ENCODE measurements around a stretch of chr5.

DNA sequence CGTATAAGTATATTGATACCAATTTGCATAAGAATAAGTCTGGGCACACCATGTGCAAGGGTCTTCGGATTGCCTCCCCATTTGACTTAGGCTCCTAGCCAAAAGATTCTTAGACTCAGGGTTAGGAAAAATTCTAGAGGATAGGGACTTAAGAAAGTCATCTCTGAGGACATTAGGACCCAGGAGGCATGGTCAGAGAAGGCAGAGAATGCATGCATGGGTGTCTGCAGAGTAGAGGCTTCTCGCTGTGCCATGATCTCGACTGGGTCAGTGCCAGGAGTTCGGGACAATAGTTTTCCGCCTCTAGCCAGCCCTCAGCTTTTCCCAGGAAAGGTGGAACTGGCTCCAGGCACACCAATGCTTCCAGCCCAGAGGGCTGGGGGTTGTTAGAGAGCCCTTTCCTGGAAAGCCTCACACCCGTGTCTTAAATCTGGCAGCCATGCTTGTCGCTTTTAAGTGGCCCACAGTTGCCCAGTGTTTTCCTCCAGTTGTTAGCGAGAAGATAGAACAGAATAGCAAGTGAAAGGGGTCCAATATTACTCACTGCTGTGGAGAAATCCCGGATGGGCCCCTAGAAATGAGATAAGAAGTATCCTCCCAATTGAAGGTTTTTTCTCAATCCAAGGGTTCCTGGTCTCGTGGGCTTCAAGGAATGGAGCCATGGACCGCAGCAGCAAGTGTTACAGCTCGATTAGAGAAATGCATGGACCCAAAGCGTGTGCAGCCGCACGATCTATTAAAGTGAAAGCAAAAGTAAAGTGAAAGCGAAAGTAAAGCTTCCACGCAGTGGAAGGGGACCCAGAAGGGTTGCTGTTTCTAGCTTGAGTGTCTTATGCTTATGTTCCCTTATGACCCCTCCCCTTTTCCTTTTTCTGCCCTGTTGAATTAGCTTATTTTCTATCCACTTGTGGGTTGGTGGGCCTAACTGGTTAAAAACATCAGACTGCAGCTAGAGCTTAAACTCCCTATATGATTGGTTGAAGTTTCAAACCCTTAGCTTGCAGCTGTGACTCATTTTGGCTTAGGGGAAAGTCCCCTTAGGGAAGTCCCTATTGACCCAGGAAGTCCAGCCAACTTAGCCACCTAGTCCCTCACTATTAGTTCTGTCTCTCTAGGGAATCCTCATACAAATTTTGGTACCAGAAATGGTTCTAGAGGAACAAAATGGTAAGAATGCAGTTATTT, 1090.2 kb upstream of the H3Y1 start:
- RAMPAGE, total RNA: no peak

DNA sequence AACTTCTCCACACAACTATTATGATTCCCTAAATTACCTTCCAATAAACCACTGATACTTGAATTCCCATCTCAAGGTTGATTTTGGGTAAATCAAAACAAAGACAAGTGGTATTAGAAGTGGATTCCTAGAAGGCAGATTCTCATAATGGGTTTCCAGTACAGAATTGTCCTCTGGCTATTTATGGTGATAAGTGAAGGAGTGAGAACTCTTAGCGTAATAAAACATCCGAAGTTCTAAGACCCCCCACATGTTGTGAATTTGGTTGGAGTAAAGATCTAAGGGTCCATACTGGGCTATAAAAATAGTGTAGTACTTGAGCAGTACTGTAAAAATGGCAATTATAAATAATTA, 627.5 kb upstream of the CDH18 start:
- RAMPAGE, total RNA: no peak

GRCh38 chr5:21058257-21058688, 1070.3 kb upstream of the CDH18 start:
- RAMPAGE, total RNA: no peak

DNA sequence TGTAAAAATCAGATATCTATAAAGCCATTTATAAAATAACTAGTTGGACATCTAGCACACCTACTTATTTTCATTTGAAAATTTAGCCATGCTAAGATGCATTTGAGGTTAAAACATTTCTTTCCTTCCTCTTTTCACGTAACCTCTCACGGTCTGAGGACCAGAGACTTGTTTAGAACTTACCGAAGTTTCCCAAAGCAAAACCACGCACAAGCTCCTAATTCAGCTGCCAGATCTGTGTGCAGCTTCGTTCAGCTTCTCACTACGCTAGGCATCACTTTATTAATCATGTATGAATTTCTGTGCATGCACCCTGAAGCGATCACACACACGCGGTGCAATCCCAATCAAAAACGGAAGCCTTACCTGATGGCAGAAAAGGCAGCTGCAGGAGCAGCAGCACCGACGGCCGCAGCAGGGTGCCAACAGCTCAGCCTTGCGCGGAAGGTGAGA, 426 bp downstream of the CDH12 start:
- RAMPAGE, total RNA: no peak

DNA sequence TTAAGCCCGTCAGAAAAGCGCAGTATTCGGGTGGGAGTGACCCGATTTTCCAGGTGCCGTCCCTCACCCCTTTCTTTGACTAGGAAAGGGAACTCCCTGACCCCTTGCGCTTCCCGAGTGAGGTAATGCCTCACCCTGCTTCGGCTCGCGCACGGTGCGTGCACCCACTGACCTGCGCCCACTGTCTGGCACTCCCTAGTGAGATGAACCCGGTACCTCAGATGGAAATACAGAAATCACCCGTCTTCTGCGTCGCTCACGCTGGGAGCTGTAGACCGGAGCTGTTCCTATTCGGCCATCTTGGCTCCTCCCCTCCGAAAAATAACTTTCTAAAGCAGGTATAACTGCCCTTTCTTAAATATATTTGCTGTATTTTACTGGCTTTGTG, 438.6 kb upstream of the CDH10 start:
- RAMPAGE, total RNA: no peak

DNA sequence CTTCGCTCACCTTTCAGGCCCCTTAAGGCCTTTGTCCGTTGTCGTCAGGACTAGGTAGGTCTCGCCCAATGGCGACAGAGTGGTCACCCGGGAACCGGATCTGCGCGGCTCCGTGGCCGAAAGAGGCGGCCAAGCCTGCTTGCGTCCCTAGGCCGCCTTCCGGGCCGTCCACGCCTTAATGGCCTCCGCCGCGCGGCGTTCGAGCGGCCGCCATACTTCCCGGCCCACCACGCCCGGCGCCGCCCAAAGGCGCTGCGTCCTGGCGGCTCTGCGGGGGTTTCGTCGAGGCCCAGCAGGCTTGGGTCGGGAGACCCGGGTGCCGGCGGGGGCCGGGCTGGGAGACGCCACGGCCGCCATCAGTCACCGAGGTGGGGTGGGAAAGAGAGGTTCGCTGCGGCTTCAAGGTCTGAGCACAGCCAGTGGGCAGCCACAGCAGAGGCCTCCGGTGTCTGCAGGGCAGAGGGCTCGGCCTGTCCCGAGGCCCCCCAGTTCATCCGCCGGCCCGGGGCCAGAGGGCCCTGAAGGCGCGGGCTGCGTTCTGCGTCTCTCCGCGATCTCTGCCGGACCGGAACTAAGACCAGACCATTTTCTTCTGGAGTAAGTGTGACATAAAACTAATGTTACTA, 545.8 kb upstream of the CDH10 start:
- RAMPAGE, total RNA: no peak

GRCh38 chr5:26009765-26010064, 1028.7 kb downstream of the CDH9 start:
- RAMPAGE, total RNA: no peak

- RAMPAGE, total RNA: no peak
Observed at GRCh38 chr5:31192385-31192698, 1.1 kb upstream of the CDH6 start.

DNA sequence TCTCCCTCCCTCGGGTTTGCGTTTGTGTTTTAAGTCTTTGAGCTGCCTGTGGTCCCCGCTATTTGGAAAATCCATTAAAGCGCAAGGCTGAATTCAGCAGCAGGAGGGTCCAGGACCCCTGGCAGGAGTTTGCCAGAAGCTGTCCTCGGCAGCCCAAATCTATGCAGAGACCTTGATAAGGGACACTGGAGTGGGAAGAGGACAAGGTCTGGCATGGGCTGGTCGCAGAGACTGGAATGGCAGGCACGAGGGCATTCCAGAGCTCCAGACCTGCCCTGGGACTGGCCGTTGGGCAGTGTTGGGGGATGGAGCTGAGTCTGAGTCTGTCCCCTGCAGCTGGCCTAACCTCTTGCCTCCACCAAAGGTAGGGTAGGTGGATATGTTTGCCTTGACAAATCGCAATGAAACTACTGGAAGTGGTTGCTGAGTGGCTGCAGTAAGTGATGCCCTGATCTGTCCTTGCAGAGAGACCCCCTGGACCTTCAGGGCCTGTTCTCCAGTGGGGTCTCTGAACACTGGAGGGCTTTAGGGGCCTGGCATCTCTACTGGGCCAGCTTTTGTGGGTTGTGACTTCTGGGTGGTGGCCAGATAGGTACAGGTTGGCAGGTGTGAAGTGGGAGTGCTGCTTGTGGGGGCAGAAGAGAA, 1.3 kb downstream of the PDZD2 start:
- RAMPAGE, total RNA: no peak

DNA sequence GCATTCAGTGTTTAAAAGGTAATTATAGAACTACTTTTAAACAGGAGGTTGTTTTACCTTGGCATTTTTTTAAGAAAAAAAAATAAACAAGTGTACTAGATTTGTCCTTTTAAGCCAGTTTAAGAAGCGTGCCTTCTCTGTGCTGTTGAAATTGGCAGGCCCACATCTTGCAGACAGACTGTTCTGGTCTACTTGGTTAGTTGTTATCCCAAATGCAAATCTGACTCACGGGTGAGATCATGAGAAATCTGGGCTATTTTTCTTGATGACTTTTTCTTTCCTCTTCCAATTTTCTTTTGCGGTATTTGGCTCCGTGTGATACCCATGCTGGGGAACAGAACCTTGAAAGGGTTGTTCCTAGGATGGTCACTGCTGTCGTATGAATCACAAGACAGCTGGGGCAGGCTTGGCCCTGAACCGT, 24.5 kb downstream of the PDZD2 start:
- RAMPAGE, total RNA: no peak

GRCh38 chr5:31855274-31855852, 216.4 kb downstream of the PDZD2 start:
- RAMPAGE, total RNA: no peak

DNA sequence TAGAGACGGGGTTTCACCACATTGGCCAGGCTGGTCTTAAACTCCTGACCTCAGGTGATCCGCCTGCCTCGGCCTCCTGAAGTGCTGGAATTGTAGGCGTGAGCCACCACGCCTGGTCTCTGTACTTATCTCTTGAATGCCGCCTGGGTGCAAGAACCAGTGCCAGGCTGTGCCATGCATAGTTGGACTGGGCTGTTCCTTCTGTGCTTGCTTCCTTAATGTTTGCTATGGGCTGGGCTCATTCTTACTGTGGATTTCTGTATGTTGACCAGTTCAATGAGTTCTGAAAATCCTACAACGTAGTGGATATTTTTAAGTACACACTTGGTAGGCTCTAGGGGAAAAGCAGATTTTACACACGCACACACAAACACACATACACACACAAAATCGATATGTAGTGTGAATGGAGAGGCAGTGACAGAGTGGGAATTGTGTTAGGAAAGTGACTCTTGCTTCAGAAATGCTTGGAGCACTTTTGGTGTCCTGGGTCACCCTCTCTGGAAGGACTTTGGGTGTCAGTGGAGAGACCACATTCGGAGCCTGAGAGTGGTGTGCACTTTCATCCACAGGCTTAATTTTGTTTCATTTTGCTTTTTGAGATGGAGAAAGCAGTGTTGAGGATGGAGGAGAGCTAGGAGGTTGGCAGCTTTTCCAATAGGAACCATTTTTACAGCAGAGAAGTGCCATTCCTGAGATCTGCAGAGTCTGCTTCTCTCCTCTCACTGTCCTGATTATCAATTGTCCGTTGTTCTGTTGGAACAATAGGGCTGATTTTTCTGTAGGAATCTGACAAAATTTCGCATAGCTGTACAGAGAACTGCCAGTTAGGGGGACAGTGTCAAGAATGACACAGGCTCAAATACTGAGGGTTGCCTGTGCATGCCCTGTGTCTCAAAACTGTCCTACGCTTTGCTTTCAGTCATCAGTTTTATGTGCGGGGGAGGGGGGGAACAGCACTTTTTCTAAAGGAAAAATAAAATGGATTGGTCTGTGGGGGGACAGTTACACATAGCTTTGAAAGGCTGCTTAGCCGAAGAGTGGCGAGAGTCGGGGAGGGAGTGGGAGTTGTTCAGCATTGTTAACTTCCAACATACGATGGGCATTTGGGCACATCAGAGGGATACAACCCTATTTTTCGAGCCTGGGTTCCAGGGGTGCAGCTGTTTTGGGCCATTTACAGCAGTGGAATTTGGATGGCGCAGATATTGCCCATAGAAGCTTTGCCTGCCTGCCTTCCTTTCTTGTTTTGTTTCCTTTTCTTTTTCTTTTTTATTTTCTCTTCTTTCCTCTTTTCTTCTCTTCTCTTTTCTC, 248.4 kb downstream of the PDZD2 start:
- RAMPAGE, total RNA: no peak

DNA sequence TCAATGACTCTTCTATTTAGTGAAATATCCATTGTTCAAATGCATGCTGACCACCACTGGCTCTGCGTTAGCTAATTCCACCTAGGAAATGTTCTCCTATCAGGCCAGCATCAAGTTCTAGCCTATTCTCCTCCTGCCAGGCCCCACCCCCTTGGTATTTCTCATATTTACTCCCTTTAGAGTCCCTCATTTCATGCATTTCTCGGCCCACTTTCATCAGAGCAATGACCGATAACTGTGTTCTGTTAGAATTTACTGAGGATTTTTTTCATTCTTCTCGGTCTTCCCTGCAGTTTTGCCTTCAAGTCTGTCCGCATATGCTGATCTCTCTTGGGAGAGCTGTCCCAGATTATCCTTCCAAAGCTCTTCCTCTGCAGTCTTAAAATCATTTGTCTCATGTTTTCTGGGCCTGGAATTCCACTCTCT, 143.4 kb downstream of the GOLPH3 start:
- RAMPAGE, total RNA: no peak

DNA sequence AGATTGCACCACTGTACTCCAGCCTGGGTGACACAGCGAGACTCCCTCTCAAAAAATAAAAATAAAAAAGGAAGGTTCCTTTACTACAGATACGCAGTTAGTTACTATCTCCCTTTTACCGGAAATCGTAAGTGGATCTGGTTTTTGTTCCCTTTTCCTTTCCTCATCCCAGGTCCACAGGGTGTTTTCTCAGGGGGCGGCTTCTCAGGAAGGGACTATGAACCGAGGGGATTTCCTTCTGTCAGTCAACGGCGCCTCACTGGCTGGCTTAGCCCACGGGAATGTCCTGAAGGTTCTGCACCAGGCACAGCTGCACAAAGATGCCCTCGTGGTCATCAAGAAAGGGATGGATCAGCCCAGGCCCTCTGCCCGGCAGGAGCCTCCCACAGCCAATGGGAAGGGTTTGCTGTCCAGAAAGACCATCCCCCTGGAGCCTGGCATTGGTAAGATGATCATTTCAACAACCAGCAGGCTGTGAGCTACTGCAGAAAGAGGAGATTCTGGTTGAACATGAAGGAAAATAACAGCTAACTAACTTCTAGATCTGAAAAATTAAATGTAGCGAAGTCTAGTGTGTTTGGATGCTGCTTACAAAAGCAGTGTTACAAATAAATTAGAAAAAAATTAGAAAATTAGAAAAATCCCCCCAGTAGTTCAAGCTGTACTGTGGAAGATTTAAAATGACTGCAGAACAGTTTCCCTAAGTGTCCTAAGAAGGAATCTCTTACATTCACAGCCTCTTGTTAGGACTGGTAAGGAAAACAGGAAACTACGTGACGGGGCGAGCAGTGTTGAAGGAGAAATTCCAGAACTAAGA, 75.7 kb downstream of the GOLPH3 start:
- RAMPAGE, total RNA: no peak

DNA sequence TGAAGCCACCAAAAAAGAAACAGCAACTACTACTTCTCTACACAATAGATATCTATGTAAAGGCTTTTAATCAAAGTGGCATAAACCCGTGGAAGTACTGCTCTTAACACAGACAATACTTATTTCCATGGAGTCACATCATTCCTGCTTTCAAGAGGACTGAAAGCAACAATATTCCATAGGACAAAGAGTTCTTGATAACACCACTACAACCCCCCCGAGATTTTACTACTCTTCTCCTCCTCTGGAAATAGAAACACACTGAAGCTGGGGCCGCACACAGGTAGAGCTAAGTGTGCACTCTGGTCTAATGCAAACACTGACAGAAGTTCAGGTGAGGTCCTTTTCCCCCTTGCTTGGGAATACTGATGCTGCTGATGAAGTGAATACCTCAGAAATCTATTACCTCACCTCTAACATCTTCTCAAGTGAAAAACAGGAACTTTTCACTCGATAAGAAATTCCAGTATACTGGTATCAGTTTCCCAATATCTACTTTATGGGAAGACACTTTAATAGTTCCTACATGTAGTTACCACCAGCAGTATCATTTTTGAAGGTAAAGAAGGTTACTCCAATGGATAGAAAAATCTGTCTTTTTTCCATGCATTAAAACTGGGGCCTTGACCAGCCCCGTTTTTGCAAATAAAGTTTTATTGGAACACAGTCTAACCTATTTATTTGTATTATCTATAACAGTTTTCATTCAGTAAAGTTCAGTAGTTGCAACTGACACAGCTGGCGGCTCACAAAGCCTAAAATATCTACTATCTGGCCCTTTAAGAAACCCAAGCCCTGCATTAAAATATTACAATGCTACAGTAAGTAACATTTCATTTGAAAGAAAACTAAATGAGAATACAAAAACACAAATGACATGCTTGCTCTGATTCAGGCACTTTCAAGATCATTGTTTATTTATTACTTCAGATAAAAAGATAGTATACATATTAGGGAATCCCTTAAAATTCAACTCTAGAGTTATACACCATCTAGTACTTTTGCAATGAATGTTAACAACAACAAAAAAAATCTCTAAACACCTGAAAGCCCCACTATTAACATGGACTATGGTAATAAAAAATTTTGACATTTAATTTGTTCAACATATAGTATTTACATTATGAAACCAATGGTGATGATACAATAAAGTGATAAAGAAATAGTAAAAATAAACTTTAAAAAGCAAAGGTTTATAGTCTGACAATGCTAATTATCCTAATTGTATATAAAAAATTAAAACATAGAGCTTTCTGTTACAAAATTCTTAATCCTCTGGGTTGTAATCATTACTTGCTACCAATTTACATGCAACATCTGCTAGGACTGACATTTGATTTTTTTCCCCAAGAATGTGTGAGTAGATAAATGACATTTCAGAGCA, 49.8 kb downstream of the GOLPH3 start:
- RAMPAGE, total RNA: no peak

- RAMPAGE, total RNA: no peak
Observed at GRCh38 chr5:32193410-32194037, 19.4 kb upstream of the GOLPH3 start.

DNA sequence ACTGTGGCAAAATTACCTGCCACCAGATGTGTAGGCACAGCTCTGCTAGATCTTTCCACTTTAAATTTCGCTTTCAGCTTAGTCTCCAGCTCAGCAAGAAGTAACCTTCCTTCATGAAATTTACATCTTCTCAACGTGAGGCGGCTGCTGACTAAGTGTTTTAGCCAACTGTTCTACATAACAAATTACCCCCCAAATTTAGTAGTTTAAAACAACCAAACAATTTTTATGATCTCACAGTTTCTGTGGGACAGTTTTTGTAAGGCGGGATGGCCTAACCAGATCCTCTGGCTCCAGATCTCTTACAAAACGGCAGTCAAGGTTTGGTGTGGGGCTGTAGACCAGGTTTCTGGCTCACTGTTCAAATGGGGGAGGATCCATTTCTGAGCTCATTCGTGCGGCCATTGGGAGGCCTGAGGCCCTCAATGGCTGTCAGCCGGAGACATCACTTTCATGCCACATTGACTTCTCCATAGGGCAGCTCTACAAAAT, 32.8 kb upstream of the GOLPH3 start:
- RAMPAGE, total RNA: no peak

DNA sequence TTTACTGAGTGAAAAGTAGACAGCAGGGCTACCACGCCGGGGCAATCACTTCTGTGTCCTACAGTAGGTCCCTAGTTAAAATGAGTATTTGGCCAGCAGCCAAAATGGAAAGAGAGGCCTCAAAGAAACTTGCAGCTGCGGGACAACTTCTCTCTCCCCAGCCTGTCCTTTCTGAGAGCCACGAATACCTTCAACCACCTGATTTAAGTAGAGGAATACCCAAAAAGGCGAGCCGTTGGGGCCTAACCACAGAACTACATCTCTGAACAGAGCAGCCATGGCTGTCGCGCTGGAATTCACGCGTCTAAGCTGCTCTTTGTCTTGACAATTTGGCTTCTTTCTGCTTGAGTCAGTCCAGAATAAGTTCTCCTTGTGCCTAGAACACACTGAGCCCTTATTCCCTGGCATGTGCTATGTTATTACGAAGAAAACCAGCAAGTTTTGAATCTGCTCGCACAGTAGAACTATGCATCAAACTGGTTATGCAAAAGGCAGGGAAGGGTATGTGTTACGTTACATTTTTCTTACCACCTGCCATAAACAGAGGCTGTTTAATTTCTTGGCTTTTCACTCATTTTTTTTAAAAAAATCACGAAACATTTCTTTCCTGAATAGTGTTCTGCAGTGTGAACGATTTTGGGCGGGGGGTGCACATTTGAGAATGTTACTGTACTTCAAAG, 43.9 kb upstream of the GOLPH3 start:
- RAMPAGE, total RNA: no peak

DNA sequence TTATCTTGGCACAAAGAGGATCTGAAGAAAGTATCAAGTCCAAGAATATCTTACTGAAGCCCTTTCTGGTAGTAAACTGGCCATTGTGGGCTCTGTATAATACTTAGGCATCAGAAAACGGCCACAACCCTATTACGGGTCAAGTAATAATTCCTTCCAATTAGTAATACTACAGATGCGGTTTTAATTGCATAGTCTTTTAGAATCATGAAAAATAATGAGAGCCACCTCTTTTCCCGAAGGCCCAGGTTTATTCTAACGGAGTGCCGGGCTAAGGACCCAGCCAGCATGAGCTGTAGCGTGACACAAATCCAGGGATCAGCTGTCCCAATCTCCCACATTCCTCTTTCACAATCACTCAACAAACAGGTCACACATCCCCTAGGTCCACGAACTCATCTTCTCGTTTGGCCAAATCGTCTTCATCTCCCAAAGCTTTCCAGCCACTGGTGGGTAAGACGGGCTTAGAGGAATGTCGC, 55.3 kb upstream of the GOLPH3 start:
- RAMPAGE, total RNA: no peak

DNA sequence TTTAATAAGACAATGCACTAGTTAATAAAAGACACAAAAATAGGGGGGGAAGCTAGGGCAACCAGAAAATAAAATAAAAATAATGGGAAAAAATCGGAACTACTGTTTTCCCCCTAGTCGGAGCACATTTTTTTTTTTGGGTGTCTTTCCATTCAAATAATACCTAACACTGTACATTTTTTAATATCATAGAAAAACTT, 42.6 kb upstream of the MTMR12 start:
- RAMPAGE, total RNA: no peak

All from foreskin keratinocyte (primary cell).